ENCODE measurements around a stretch of chr14.

- PRO-cap: no peak
These were observed 74.5 kb upstream of the TRAF3 start for GRCh38 chr14:102702521-102703296.

DNA sequence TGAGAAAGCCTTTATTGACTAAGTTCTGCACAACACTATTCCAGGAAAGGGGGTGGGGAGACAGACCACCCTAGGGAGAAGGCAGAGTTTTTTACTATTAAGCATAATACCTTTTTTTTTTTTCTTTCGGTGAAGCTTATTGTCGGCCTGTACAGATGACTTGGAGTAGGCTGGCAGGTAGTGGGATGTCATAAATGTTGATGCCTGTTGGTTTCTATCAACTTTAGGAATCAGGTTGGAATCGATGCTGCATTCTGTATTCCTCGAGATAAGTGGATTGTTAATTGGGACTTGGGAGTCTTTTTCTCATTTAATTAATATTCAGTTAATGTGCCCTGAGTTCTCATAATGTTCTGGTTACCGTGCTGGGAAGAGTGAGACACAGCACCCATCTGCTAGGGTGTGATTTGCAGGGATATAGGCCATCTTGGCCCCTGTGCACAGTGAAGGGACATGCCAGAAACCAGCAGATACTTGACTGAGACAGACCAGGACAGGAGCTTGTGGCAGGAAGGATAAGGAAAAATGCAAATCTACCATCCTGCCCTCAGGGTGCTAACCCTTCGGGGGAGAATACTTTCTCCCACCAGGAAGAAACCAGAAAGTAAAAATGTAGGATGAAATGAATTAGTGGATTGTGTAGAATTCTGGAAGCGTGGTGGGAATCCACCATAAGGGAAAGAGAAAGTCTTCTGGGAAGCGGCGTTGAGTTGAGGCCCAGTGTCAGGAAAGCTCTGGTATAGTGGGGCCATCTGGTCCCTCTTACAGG is 3.3 kb downstream of the TRAF3 start:
- PRO-cap: no peak

- PRO-cap: no peak
These were observed 72.5 kb downstream of the TRAF3 start for GRCh38 chr14:102849574-102850342.

GRCh38 chr14:102893413-102894256 is 28.8 kb upstream of the AMN start:
- PRO-cap: no peak

GRCh38 chr14:102946560-102946970 is 24.1 kb downstream of the AMN start:
- PRO-cap: no peak

DNA sequence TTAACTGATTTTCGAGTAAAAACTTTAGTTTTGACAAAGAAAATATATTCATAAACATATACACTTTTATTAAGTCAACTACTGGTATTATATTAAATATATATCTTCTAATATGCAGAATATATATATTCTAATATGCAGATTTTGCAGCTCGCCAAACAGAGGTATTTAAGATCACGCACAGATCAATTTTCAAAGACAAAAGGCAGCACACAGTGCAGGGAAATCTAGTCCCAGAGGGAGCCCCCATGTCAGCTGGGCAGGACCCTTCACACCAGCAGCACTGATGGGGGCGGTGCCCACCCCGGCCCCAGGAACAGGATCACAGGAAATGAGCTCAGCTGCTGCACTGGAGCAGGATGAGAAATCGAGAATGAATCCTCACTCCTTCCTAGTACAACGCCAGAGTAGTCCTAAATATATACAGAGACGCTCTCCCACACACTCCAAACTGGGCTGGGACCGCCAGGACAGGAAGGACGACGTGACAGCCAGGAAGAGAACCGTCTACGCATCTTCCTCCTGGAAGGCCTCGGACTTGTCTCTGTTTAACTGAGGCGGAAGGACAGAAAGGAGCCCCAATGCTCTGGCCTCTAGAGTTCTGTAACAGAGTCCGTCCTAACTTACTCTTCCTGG is 33.6 kb downstream of the CDC42BPB start:
- PRO-cap: no peak

- PRO-cap: unidirectional peak, plus-strand start at chr14:103056626; unidirectional peak, plus-strand start at chr14:103056752
These were observed 1.0 kb downstream of the CDC42BPB start for GRCh38 chr14:103056208-103056890.

GRCh38 chr14:103058070-103058336 is 654 bp upstream of the CDC42BPB start:
- PRO-cap: no peak

GRCh38 chr14:103072934-103073953 is 10.8 kb upstream of the LBHD2 start:
- PRO-cap: no peak

DNA sequence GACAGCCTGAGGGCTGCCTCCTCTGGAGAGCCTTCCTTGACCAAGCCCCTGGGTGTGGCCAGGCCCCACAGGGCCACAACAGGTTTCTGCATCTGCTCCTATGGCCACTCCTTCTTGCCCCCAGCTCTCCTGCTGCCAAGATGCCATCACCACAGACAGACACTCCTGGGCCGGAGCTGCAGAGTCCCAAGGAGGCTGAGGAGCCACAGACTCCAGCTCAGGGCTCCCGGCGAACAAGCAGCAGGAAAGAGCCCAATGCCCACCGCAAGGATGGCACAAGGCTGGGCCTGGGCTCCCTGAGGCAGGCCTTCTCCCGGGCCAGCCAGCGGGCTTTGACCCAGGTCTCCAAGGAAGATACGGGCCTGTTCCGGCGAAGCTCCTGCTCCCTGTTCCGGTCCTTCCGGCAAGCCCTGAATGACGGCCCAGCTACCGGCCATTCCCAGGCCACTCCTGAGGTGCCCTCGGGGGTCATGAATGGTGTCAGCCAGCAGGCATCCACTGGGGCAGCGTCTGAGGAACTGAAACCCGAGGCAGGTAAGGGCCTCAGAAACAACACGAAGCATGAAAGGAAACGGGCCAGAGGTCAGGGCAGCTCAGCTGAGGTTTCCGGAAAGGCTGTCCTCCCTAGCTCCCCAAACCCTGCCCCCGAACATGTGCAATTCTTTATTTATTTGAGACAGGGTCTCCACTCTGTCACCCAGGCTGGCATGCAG is 5.7 kb downstream of the EXOC3L4 start:
- PRO-cap: no peak

DNA sequence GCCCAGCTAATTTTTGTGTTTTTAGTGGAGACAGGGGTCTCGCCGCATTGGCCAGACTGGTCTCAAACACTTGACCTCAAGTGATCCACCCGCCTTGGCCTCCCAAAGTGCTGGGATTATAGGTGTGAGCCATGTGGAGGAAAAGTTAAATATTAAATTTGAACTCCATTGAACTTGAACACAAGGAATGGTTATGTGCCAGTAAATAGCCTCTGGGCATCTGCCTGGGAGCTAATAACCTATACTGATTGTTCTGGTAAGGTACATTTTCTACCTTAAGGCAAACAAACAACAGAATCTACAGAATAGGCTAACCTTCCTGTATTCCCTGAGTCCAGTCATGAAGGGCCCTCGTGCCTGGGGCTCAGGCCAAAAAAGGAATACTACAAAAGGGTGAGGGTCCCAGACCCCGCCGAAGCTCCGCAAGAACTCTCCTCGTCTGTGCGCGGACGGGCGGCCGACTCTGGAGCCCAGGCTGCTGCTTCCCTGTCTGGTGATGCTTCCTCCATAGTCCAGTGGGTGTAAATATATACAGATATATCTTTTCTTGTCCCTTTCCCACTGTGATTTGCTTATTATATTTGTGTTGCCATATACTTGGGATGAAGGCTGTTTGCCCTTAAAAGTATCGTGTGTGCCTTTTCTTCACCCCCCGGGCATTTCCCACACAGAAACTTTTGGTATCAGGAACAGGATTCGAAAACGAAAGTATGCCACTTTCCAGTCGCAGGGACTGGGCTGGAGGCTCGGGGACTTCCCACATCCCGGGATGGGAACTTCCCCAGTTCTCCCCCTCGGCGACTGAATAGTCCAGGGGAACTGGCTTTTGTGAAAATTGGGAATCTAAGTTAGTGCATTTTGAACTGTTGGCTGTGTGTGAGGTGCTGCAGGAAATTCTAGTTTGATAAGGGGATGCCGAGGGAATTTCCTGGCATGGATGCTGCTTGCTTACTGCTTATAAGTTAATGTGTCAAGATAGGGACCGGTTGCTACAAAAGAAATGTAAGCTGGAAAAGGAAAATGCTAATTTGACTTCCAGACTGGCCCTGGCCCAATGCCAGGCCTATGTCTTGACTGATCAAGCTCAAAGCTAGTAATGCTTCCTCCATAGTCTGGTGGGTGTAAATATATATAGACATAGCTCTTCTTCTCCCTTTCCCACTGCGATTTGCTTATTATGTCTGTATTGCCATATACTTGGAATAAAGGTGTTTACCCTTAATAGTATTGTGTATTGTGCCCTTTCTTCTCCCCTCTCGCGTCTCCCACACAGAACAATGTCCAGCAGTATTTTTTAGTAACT is 73.6 kb upstream of the EIF5 start:
- PRO-cap: bidirectional peak, plus-strand start at position 723 of the sequence, minus-strand start at position 662 of the sequence; unidirectional peak, minus-strand start at position 1,001 of the sequence; unidirectional peak, minus-strand start at position 1,098 of the sequence

GRCh38 chr14:103340202-103341186 is 6.5 kb downstream of the EIF5 start:
- PRO-cap: no peak

DNA sequence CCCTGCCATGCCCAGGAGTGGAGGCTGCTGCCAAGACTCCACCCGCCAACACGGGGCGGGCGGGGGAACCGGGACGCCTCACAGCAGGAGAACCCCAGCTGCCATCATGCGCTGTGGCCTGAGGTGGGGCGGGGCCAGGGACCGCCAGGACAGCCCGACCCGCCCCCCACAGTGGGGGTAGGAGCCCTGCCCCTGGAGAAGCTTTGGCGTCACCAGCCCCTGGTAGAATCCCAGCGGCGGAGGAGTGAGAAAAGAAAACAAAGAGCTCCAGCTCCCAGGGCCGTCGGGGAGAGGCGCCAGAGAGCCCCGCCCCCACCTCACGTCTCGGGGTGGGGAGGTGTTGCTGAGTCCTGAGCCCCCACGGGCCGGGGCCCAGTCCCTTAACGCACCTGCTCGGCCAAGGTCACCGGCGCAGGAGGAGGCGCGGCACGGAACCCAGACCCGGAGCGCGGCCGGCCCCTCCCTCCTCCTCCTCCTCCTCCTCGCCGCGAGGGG is 1.9 kb downstream of the CKB start:
- PRO-cap: bidirectional peak, plus-strand start at position 225 of the sequence, minus-strand start at position 115 of the sequence; bidirectional peak, plus-strand start outside the sequence, minus-strand start at position 435 of the sequence

GRCh38 chr14:103525057-103525895 is 2.6 kb upstream of the CKB start:
- PRO-cap: no peak

- PRO-cap: no peak
These were observed 2.4 kb upstream of the TRMT61A start for GRCh38 chr14:103526692-103526927.

DNA sequence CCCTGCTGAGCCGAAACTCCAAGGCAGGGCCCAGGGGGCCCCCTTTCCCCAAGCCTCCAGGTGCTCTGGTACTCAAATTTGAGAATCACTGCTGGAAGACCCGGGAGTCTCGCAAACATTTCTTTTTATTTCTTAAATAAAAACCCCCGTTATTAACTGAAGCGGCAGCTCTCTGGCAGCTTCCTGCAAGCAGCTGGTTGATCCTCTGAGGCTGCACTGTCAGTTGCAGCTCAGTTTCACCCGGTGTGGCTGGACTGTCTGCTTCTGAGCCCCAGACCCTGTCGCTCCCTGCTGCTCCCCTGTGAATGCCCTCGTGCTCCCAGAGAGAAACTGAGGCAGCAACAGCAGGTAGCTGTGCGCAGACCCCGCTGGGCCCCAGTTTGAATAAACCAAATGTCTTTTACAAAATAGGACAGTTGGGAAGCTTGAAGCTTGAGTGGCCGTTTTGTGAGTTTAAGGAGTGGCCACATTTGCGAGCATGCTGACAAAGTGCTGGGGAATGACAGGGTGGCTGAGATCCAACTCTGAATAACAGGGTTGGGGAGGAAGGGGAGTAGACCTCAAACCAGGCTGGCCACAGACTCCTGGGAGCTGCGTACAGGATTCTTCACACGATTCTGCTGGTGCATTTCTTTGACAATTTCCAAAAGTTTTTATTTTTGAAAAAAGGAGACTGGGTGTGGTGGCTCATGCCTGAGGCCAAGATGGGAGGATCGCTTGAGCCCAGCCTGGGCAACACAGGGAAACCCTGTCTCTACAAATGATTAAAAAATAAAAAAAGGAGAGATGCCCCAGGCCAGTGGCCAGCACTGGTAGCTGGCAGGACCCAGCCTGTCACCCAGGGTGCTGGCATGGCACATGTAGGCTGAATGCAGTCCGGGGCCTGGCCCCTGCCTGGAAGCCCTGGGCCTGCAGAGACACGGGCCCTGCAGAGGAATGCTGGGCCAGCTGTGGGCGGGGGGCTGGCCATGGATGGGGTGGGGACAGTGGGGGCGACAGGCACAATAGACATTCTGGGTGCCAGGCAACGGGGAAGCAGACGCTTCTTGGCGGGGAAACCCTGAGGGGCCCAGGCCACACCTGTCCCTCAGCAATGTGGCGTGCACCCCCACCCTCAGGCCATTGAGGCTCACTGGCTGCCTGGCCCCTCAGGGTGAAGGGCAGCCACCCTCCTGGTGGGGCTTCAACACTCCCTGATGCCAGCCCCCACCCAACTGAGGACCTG is 11.6 kb downstream of the TRMT61A start:
- PRO-cap: bidirectional peak, plus-strand start at position 222 of the sequence, minus-strand start at position 207 of the sequence; bidirectional peak, plus-strand start at position 1,038 of the sequence, minus-strand start at position 892 of the sequence

GRCh38 chr14:103544244-103544952 is 15.4 kb downstream of the TRMT61A start:
- PRO-cap: bidirectional peak, plus-strand start at chr14:103544442, minus-strand start at chr14:103544387; bidirectional peak, plus-strand start at chr14:103544585, minus-strand start at chr14:103544479

DNA sequence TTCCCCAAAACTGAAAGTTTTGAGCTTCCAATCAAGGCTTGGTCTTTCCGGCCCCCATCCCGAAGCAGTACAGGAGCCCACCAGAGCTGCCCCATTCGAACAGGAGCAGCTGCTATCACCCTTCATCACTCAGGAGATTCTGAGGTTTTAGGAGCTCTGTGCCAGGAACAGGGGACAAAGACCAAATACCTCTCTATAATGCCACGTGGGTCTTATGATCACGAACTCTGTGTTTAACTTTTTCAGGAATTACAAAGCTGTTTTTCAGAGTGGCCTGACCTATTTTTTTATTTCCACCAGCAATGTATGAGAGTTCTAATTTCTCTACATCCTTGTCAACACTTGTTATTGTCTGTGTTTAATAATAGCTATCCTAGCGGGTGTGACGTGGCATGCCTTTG is 21.6 kb downstream of the COA8 start:
- PRO-cap: no peak

DNA sequence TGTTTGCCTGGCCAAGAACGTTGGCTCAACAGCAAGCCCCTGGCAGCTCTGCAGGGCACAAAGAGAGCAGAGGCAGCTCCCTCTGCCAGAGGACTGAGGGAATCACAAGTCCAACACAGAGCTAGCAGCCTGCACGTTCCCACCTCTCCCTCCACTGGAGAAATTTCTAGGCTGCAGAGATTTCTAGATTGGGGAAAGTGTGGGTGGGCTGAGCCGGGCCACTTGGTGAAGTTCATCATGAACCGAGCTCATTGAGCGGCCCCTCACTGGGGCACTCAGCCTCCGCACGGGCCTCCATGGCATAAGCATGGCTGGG is 19.8 kb downstream of the ZFYVE21 start:
- PRO-cap: no peak

- PRO-cap: no peak
These were observed 26.5 kb downstream of the ZFYVE21 start for GRCh38 chr14:103742050-103742531.